A549 (cell line): ENCODE measurements around the genes ADRB1, AFAP1L2, GFRA1, CCDC172 and ENO4.

DNA sequence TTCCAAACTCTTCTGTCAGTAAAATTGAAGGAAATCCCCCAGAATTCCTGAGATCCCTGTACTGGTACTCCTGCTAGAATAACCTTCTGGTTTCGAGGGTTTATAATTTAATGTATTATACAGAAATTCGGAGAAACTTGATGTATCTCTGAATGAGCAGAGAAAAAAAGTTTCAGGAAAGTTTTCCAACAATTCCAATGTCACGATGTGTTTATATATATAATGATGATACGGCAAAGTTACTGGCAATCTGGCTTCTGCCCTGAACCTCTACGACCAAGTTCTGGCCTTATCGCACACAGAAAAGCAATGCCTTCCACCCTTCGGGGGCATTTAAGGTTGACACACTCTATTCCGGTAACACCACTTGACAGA is 2.7 kb upstream of the ADRB1 start:
- PRO-cap: no peak
CAGE:
- cytosol, long polyA plus RNA: no peak
- long polyA plus RNA: no peak
- nucleus, long polyA plus RNA: no peak

- PRO-cap: bidirectional peak, plus-strand start at chr10:114043866, minus-strand start at chr10:114043652
CAGE:
- cytosol, long polyA plus RNA: no peak
- long polyA plus RNA: no peak
- nucleus, long polyA plus RNA: no peak
Measured at GRCh38 chr10:114043533-114044405, at the start of gene ADRB1. Gene ADRB1, plus strand, starts transcription at chr10:114043866.

GRCh38 chr10:114266375-114267102 is 27.5 kb downstream of the VWA2 start:
- PRO-cap: no peak
CAGE:
- cytosol, long polyA plus RNA: no peak
- long polyA plus RNA: no peak
- nucleus, long polyA plus RNA: no peak

DNA sequence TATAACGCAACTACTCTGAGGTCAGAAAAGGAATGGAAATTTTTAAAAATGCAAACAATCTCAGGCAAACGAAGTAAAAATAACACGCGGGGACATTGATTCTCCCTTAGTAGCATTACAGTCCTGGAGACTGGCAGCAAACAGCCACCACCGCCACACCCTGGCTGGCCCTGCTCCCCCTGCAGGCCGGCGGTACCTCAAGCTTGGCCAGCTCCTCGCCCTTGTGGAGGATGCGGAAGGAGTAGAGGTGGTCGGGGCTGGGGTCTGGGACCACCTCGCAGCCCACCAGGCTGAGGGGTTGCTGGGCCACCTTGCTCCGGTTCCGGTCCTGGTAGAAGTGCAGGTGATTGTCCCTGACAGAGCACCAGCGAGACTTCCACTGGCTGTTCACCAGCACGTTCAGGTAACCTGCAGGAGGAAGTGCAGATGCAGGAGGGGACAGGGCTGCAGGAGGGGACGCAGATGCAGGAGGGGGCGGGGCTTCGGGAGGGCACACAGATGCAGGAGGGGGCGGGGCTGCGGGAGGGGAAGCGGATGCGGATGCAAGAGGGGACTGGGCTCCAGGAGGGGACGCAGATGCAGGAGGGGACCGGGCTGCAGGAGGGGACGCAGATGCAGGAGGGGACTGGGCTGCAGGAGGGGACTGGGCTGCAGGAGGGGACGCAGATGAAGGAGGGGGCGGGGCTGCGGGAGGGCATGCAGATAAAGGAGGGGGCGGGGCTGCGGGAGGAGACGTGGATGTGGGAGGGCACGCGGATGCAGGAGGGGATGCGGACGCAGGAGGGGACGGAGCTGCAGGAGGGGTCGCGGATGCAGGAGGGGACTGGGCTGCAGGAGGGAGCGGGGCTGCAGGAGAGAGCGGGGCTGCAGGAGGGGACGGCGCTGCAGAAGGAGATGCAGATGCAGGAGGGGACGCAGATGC is 65.7 kb downstream of the VWA2 start:
- PRO-cap: no peak
CAGE:
- cytosol, long polyA plus RNA: no peak
- long polyA plus RNA: no peak
- nucleus, long polyA plus RNA: no peak

DNA sequence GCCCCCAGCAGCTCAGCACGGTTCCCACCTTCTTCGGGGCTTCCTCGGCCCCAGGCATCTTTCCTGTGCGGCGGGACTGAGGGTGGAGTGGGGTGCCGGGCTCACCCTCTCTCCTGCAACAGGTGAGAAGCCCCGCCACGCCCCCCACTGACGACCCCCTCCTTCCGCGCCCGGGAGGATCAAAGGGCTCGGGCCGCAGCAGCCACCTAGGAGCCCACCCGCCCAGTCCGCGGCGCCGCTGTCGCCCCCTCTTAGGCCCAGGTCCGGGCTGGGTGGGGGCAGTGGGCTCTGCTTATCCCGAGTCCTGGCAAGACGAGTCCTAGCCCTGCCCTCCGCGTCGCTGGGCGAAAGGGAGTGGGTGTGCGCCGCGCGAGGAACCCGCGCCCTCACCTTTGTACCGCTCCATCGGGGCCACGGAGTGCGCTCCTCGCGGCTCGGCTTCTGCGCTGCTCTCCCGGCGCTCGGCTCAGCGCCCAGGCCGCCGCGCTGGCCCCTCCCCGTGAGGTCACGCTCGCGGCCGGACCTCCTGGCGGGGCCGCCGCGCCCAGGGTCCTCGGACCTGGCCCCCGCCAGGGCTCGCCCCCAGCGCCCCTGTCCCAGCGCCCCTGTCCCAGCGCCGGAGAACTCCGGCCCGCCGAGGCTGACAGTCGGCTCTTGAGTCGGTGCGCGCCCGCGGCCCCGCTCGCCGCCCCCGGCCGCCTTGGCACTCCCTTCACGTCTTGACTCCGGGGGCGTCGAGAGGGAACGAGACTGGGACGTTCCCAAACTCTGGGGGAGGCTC is at the start of gene AFAP1L2:
Gene AFAP1L2, minus strand, starts transcription at position 453 of the 781 bp plus-strand sequence.
- PRO-cap: no peak
CAGE:
- cytosol, long polyA plus RNA: no peak
- long polyA plus RNA: no peak
- nucleus, long polyA plus RNA: no peak

GRCh38 chr10:114479104-114479859 is 75.0 kb upstream of the AFAP1L2 start:
- PRO-cap: no peak
CAGE:
- cytosol, long polyA plus RNA: no peak
- long polyA plus RNA: no peak
- nucleus, long polyA plus RNA: no peak

DNA sequence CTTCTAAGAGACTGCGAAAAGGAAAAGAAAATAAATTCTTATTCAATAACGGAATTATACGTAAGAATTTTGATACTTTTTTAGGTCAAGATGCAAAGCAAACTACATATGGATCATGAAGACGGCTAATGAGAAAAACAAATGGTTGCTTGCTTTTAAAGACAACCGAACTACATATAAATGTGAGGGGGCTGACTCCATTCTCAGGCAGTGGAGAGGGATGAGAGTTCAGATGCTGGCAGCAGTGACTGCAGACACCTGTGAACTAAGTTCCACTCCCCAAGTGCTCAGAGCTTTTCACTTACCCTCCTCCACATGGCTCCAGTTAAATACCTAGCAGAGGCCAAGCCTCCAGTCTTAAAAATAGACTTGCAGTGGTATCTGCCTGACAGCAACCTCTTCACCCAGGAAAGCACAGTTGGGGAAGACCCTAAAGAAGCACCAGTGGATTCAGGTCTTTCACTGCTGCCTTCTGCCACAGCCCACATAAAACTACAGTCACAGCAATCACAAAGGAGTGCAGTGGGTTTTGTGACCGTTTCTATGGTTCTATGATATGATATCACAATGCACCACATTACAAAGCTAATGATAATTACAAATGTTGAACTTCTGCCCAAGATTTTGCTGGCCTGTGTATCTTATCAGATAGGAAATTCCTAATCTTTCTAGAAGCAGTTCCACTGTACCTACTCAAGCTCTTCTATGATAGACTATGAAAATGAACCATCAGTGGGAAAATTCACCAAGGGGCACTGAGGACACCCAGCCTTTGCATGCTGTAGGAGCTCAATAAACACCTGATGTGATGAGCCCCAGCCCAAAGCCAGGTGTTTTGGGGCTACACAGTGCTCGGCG is 3.2 kb upstream of the ABLIM1 start:
- PRO-cap: no peak
CAGE:
- cytosol, long polyA plus RNA: no peak
- long polyA plus RNA: no peak
- nucleus, long polyA plus RNA: no peak

DNA sequence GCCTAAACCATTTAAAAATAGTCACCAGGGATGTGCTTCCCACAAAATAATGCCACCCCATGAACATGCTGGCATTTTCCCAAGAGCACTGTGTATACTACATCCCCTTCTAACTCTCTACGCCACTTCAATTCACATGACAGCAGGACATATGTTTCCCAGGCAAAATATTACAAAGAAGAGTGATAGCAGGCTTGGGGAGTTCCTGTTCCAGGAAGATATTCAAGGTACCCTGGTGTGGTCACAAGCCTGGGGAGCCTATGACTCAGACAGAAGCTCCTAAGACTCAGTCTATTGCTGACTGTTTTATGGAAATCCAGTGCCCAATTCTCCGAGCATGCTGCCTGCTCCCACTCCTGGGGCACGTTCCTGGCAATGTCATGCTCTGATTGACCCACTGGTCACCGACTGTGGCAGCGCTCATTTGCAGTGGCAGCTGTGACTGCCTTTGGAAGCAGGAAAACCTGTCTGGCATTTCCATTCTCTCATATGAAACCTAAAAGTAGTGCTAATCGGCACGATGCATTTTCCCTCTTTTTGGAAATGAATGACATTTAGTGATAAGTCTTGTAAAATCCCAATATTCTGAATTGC is 23.5 kb upstream of the ABLIM1 start:
- PRO-cap: no peak
CAGE:
- cytosol, long polyA plus RNA: no peak
- long polyA plus RNA: no peak
- nucleus, long polyA plus RNA: no peak

GRCh38 chr10:114698291-114698913 is 40.3 kb upstream of the ABLIM1 start:
- PRO-cap: no peak
CAGE:
- cytosol, long polyA plus RNA: no peak
- long polyA plus RNA: no peak
- nucleus, long polyA plus RNA: no peak

DNA sequence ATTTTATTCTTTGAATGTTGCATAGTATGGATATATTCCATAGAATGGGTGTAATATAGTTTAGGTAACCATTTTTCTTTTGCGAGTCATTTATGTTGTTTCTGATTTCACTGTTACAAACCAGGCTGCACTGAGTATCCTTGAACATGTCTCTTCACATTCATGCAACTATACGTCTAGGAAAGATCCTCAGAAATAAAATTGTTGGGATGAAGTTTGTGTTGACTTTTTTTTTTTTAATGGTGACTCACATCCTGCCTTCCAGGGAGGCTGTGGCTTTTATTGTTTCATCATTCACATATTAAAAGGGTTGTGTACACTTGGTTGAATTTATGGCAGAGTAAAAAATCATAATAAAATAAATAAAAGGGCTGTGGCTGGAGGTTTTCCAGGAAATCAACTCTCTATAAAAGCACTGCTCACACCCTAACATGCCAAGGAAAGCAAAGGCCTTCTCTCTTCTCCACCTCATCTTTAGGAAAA is 41.9 kb upstream of the FHIP2A start:
- PRO-cap: no peak
CAGE:
- cytosol, long polyA plus RNA: no peak
- long polyA plus RNA: no peak
- nucleus, long polyA plus RNA: no peak

GRCh38 chr10:114822172-114823276 is 944 bp downstream of the FHIP2A start:
- PRO-cap: no peak
CAGE:
- cytosol, long polyA plus RNA: no peak
- long polyA plus RNA: no peak
- nucleus, long polyA plus RNA: no peak

DNA sequence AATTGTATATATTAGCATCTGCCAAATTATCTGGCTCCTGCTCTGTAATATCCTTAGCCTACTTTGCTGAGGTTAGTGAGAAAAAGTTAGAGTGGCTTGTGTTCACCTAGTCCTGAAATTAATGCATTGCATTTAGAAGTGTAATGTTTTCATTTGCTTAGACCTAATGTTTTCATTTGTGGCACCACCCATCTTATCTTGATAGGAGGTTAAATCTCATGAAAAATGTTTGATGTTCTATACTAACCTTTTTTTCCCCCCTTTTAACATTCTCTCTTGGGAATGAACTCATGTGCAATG is 2.7 kb downstream of the FHIP2A start:
- PRO-cap: no peak
CAGE:
- cytosol, long polyA plus RNA: no peak
- long polyA plus RNA: no peak
- nucleus, long polyA plus RNA: no peak

DNA sequence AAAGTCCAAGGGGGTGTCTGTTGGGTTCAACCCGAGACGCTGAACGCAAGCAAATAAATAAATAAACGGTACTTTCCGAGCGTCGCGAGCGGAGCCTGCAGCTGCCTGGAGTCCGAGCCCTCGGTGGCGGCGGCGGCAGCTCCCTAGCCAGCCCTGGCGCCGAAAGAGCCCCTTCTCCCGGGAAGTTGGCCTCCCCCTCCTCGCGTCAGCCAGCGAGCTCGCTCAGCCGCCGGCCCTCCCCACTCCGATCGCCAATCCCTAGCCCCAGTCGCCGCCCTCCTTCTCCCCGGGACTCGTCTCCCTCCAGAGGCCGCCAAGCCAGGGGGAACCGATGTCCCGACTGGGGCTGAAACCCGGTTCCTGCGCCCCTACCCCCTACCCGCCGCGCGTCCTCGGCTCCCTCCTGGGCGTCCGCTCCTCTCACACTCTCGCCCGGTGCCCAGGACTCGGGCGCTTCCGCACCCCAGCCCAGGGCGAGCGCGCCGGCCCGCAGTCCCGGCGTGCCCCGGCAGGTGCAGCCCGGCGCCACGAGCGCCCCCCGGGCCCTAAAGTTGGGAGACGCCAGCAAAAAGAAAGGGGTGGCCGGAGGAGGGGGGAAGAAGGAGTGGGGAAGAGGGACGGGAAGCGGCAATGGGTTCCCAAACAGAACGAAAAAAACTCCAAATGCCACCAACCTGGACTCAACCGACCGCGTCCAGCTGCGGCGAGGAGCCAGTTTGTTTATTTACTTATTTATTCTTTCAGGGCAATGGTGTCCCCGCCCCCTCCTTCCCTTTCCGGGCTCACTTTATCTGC is at the start of gene GFRA1:
Gene GFRA1, minus strand, starts transcription at position 718 of the 795 bp plus-strand sequence.
- PRO-cap: no peak
CAGE:
- cytosol, long polyA plus RNA: no peak
- long polyA plus RNA: no peak
- nucleus, long polyA plus RNA: no peak

GRCh38 chr10:116324231-116324627 is at the start of gene CCDC172:
Gene CCDC172, plus strand, starts transcription at chr10:116324448.
- PRO-cap: no peak
CAGE:
- cytosol, long polyA plus RNA: no peak
- long polyA plus RNA: no peak
- nucleus, long polyA plus RNA: no peak

DNA sequence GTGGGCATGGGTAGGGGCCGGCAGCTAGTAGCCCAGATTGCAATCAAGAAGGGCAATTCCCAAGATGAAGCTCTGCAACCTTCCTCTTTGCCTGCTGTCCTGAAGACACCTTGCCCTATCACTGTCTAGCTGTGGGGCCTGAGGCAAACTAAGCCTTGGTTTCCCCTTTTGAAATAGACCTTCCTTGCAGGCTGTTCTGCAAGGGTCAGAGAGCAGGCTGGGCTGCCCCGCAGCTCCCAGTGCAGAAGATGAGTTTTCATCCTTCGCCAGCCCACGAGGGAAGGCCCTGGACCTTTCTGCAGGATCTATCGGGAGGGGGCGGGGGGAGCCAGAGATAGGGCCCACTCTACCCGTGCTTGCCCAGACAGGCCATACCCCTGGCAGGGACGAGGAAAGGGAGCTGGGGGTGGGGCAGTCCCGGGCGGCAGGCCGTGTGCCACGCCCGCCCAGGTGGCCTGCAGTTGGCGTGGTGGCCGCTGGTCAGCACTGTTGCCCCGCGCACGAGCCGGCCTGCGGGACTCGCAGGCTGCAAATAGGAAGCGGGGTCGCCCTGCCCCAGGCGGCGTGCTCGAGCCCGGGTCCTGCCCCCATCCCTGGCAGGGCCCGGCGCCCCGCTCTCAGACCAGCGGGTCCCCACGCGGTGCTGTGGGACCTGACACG is 36.5 kb downstream of the PNLIPRP1 start:
- PRO-cap: no peak
CAGE:
- cytosol, long polyA plus RNA: no peak
- long polyA plus RNA: no peak
- nucleus, long polyA plus RNA: no peak

GRCh38 chr10:116708192-116708834 is 34.1 kb downstream of the HSPA12A start:
- PRO-cap: no peak
CAGE:
- cytosol, long polyA plus RNA: no peak
- long polyA plus RNA: no peak
- nucleus, long polyA plus RNA: no peak

- PRO-cap: no peak
CAGE:
- cytosol, long polyA plus RNA: no peak
- long polyA plus RNA: no peak
- nucleus, long polyA plus RNA: no peak
Measured at GRCh38 chr10:116848881-116849342, 387 bp upstream of the ENO4 start.

DNA sequence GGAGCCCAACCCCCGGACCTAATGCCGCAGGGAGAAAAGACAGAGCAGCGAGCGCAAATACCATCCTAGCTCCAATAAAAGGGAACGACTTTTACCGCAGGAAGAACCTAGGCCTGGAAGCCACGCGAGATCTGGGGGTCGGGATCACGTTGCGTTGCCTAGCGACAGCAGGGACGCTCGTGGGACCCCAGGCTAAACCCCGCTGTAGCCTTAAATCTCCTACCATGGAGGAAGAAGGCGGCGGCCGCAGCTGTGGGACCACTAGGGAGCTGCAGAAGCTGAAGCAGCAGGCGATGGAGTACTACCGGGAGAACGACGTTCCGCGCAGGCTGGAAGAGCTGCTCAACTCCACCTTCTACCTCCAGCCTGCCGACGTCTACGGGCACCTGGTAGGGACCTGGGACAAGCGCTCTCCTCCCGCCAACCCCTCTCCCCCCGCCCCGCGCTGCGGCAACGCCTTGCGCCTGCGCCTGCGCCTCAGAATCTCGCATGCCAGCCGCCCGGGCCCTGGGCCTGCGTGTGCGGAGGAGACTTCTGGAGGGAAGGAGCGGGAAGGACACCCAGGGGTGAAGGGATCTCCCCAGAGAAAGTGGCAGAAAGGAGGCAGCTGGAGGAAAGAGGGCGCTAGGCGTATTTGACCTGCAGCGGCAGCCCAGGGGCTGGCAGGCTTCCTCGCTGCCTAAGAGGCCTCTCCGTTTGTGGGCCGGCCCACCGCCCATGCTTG is at the start of gene ENO4:
Gene ENO4, plus strand, starts transcription at position 157 of the 724 bp plus-strand sequence.
- PRO-cap: bidirectional peak, plus-strand start at position 479 of the sequence, minus-strand start at position 378 of the sequence
CAGE:
- cytosol, long polyA plus RNA: start-site peak on the plus strand centred at position 164 of the sequence, 100 bp wide, 20 and 16 reads in 2 replicates
- long polyA plus RNA: no peak
- nucleus, long polyA plus RNA: no peak

DNA sequence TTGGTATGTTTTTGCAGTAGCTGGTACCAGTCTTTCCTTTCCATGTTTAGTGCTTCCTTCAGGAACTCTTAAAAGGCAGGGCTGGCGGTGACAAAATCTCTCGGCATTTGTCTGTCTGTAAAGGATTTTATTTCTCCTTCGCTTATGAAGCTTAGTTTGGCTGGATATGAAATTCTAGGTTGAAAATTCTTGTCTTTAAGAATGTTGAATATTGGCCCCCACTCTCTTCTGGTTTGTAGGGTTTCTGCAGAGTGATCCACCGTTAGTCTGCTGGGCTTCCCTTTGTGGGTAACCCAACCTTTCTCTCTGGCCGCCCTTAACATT is 67.8 kb downstream of the SHTN1 start:
- PRO-cap: no peak
CAGE:
- cytosol, long polyA plus RNA: no peak
- long polyA plus RNA: no peak
- nucleus, long polyA plus RNA: no peak

DNA sequence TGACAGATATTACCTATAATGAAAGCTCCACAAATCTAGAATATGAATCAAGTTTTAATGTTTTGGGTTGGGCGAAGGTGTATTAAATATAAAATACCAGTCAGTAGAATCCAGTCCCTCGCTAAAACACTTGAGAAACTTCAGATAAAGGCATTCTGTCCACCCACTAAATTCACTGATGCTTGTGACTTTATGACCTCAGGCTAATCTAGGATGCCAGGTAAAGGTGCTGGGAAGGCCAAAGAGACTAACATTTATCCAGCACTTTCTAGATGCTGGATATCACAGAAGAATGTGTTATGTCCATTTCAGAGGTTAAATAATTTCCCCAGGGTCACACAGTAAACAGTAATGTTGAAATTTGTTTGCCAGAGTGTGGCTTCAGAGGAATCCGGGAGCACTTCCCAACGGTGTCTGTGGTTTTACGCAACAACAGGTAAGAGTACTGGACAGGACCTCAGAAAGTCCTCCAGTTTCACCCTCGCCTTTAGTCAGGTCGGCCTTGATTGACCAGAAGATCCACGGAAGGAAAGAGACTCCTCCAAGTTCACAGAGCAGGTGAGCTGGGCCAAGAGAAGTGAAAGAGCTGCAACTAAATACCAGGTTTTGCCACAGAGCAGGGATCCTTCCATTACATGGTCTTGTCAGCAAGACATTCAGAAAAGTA is 1.7 kb downstream of the SHTN1 start:
- PRO-cap: no peak
CAGE:
- cytosol, long polyA plus RNA: no peak
- long polyA plus RNA: no peak
- nucleus, long polyA plus RNA: no peak